ENCODE data around the gene USP53.

GRCh38 chr4:119211739-119212920 lies at the start of gene USP53:
Gene USP53 (plus strand): TSS chr4:119212713.
- PRO-cap, 2 experiments: peak in 2 of 2 experiments; most common plus-strand start chr4:119212139 (in 2); most common minus-strand start chr4:119212102 (in 1)

GRCh38 chr4:119266938-119267572 lies 33.4 kb downstream of the C4orf3 start:
- PRO-cap, 2 experiments: no peak in any of the 2 experiments

DNA sequence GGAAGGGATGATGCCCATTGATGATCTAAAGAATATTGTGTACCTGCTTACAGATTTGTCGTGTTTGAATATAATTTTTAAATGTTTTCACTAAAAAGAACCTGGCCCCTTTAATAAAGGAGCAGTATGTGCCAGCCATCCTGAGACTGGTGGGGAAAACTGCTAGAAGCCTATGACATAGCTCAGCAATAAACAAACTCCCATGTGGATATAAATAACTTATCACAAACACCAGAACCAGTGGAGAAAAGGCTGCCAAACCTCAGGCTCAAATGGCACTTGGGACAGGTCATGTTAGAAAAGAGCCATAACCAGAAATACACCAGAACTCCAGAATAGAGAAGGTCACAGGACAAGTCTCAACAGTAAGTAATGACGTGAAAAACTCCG lies 11.6 kb upstream of the QRFPR start:
- PRO-cap, 2 experiments: no peak in any of the 2 experiments

- PRO-cap, 2 experiments: no peak in any of the 2 experiments
Observed at GRCh38 chr4:121667922-121668504, 28.8 kb downstream of the ANXA5 start.

GRCh38 chr4:121811433-121811846 lies 10.3 kb downstream of the EXOSC9 start:
- PRO-cap, 2 experiments: no peak in any of the 2 experiments

GRCh38 chr4:122150762-122151250 lies 1.3 kb upstream of the BLTP1 start:
- PRO-cap, 2 experiments: peak in 2 of 2 experiments; most common minus-strand start chr4:122151061 (in 1)

DNA sequence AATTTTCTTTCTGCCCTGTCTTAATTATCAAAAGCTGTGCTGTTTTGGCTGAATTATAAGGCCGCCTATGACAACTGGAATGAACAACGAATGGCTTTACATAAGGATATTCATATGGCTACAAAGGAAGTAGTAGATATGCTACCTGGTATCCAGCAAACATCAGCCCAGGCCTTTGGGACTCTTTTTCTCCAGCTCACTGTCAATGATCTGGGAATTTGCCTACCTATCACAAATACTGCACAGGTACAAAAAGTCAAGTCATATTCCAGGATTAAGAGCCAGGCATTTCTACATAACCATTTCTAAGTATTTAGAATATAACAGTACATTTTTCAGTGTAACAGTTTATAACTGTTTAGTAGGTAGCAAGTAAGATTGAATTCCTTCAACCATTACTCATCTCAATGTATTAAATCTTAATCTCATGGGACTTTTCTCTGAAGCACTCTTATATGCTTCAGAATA lies 70.9 kb upstream of the ADAD1 start:
- PRO-cap, 2 experiments: no peak in any of the 2 experiments

DNA sequence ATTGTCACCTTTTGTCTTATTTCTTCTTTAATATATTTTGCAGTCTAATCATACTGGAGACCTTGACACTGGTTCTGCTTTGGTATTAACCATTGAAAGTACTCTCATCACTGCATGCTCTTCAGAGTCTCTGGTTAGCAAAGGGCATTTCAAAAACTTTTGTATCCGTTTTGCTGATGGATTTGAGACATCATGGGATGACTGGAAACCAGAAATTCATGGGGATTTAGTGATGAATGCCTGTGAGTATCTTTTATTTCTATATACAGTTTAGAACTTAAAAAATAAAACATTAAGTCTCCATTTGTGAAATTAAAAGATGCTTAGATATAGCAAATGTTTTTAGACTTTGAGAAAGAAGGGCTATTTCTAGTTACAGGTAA lies 69.6 kb upstream of the ADAD1 start:
- PRO-cap, 2 experiments: no peak in any of the 2 experiments

DNA sequence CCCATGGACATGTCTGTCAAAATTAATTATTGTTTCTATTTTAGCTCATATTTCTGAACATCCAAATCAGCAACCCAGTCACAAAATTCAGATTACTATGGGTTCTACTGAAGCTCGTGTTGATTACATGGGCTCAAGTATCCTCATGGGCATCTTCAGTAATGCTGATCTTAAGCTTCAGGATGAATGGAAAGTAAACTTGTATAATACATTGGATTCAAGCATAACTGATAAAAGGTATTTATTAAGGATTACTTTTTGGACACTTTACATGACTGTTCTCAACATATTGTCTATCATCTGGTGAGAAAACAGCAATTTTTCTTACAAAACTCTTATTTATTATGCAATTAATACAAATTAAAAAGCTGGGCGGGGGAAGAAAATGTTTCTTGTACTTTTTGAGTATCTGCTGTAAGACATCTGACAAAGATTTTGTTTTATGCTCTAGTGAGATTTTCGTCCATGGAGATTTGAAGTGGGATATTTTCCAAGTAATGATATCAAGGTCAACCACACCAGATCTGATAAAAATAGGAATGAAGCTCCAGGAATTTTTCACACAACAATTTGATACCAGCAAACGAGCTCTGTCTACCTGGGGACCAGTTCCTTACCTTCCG lies 29.3 kb upstream of the ADAD1 start:
- PRO-cap, 2 experiments: no peak in any of the 2 experiments

DNA sequence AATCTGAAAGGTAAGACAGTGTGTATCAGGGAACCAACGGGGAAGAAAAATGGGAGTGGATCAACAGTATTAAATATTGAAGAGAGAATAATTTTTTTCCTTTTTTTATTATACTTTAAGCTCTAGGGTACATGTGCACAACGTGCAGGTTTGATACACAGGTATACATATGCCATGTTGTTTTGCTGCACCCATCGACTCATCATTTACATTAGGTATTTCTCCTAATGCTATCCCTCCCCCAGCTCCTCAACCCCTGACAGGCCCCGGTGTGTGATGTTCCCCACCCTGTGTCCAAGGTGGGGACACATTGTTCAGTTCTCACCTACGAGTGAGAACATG lies 60.8 kb downstream of the IL21 start:
- PRO-cap, 2 experiments: no peak in any of the 2 experiments

- PRO-cap, 2 experiments: no peak in any of the 2 experiments
Observed at GRCh38 chr4:122783777-122784344, 42.8 kb upstream of the FGF2 start.

GRCh38 chr4:122826083-122826262 lies 658 bp upstream of the FGF2 start:
- PRO-cap, 2 experiments: no peak in any of the 2 experiments

DNA sequence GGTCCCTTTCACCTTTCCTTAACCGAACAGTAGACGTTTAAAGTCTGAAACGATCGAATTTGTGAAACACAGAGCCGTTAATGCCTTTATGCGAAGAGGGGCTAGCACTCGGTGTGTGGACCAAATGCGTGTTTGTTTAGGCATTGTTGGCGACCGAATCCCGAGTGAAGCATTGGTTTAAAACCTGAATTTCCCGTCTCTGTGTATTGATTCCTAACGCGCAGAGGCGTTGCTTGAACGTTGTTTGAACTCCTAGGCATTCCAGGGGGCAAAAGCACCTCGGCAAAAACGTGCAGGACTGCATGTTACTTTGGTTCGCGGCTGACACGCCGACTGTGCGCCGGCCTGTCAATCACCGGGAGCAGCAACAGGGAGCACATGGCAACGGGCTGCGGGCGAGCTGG lies 537 bp downstream of the SPRY1 start:
- PRO-cap, 2 experiments: no peak in any of the 2 experiments

GRCh38 chr4:123477626-123478522 lies 81.3 kb downstream of the SPRY1 start:
- PRO-cap, 2 experiments: peak in 1 of 2 experiments; most common plus-strand start chr4:123478077 (in 1)

DNA sequence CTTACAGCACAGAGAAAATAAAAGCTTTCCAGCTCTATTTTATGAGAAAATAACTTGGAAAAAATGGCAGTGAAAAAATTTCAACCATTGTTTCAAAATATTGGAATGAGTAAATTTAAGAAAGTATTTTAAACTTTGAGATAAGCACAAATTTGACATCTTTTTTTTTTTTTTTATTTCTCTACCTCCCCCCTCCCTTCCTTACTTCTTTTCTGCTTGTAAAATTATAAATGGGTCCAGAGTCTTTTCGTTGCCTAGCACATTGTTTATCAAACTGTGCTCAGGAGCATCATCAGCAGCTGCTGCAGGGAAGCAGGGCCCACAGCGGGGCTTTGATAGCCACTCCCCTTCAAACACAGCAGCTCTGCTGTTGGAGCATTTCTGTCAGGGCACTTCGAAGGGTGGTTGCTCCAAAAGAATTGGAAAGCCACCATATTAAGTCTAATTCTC lies 588.2 kb downstream of the SPRY1 start:
- PRO-cap, 2 experiments: no peak in any of the 2 experiments

DNA sequence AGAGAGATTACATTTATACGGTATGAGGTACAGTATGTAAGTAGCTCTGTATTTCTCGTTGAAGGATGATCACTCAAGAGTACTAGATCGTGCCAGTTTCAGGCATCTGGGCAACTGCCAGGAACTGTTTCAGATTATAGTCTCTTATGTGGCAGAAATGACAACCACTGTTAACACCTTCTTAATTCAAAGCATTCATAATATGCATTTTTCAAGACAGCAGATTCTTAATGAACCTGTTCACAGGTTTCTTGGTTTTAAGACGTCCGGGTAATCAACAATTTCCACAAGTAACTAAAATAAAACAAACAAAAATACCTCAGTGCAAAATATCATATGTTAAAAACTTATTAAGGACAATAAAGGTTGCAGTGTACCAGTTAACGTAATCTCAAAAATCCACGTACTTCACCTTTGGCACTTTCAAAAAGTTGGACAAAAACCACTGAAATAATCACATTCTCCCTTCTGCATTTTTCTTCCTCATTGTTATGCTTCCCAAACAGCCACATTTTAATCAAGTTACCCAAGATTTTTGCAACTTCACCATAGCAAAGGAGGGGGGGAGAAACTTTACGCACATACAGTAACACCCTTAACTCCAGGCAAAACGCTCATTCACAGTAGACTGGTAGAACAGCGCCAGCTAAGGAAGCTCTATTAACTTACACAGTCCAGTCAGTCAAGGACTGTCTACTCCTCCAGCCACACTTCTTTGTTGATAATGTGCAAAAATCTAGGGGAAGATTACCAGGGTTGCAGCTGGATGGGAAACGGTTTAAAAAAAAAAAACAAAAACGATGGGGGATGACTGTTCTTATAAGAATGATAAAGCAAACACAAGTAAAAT lies 1.3 kb downstream of the ANKRD50 start:
- PRO-cap, 2 experiments: no peak in any of the 2 experiments

- PRO-cap, 2 experiments: no peak in any of the 2 experiments
Observed at GRCh38 chr4:124936453-124936946, 224.0 kb upstream of the ANKRD50 start.

- PRO-cap, 2 experiments: no peak in any of the 2 experiments
Observed at GRCh38 chr4:124948924-124949720, 236.6 kb upstream of the ANKRD50 start.

DNA sequence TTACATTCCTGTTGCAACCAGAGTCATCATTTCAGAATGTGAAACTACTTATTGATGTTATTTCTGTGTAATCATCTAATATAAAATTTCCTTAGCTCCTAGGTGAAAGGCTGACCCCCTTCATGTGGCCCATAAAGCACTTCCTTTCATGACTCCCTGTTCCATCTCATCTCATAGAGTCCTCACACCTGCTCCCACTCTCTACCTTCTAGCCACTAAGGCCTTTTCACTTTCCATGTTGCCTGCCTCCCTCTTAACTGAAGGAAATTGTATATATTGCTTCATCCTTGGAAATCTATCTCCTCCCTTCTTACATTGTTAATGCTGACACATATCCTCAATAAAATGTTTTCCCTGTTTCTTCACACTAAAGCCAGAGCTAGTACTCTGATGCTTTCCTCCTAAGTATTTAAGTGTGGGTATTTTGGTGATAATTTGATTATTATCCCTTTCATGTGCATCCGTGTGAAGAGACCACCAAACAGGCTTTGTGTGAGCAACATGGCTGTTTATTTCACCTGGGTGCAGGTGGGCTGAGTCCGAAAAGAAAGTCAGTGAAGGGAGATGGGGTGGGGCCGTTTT lies 830.1 kb downstream of the FAT4 start:
- PRO-cap, 2 experiments: peak in 1 of 2 experiments; most common plus-strand start position 191 of the sequence (in 1)

- PRO-cap, 2 experiments: peak in 2 of 2 experiments; most common plus-strand start chr4:127966016 (in 1); most common minus-strand start chr4:127965881 (in 1)
Observed at GRCh38 chr4:127965802-127966328, 659 bp downstream of the ABHD18 start.

Measured in cytotoxic T cell (primary cell).